Urinary bladder (tissue), 3 donors: Measurements from ENCODE around the genes ACKR3 and COPS8.

- PRO-cap = no peak
- RAMPAGE, long total RNA = no peak
These were observed 661 bp downstream of the AGAP1 start for GRCh38 chr2:235494394-235495014.

GRCh38 chr2:235506617-235507165 is 12.8 kb downstream of the AGAP1 start:
- PRO-cap = no peak
- RAMPAGE, long total RNA = no peak

DNA sequence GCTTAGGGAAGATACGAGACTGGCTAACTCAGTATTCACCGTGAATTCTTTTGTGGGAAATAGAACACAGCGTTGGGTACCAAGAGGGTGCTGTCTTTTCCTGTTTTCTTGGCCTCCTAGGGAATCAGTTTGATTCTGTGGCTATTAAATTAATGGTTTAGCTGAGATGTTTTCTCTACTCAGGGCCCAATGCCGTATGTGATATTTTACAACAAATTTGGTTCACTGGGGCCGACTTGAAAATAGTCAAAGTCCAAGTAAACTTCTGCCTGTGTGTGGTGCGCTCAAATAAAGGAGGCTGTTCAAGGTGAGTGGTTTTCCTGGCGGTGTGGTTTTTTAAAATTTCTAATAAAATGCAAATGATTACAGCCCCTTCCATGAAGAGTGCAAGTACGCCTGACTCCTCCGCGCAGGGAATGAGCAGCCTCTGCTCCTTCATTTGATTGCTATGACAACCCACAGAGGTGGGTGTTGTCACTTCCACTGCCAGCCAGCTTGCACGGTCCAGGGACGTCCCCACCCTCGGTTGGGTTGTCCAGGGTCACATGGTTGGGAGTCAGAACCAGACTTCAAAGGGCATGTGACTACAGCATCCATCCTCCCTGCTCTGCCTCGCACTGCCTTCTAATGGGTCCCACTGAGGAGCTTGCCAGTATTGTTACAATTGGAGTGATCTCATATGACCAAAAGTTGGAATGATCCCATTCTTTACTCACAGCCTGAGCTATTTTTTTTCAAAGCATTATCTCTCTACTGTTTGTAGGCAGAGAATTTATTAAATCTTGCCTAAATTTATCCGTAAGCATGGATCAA is 121.1 kb downstream of the AGAP1 start:
- PRO-cap = unidirectional peak, minus-strand start at position 626 of the sequence
- RAMPAGE, long total RNA = no peak

- PRO-cap = no peak
- RAMPAGE, long total RNA = no peak
These were observed 221.7 kb downstream of the AGAP1 start for GRCh38 chr2:235715352-235716147.

GRCh38 chr2:235766265-235766702 is 272.4 kb downstream of the AGAP1 start:
- PRO-cap = no peak
- RAMPAGE, long total RNA = no peak

- PRO-cap = no peak
- RAMPAGE, long total RNA = no peak
These were observed 18.6 kb downstream of the IQCA1 start for GRCh38 chr2:236488775-236488974.

GRCh38 chr2:236569293-236570382 is at the start of gene ACKR3:
Gene ACKR3 (plus strand): TSS chr2:236569825.
- PRO-cap = bidirectional peak, plus-strand start at chr2:236569825, minus-strand start at chr2:236569613
- RAMPAGE, long total RNA = no peak

DNA sequence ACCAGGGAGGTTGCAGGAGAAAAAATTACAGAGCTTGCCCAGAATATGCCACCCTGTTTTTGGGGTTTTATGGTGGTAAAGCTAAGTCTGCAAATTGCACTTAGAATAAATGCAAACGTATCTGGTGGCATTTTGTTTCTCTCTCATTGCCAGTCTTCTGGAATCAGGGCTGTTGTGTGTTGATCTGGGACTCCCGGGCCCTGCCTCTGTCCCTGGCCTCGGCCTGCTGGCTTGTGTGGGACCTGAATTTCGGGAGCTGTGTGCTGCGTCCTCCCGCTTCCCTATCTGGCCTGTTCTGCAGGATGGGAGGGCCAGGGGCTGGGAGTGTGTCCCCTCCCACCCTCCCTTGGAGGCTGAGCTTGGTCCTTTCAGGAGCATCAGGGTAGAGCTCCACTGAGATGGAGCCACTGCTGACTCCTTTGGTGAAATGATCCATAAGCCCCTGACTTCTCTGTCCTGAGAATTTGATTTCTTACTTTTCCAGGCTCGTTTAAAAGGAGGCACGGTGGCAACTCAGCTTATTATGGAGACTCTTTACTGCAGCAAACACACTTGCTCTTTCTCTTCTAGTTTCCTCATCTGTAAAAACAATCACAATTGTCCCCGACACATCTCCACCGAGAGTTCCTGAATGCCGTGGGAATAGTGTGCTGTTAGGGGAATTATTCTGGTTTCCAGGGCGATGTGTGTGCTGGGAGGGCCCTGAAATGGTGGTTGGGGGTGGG is 118.6 kb downstream of the ACKR3 start:
- PRO-cap = no peak
- RAMPAGE, long total RNA = no peak

DNA sequence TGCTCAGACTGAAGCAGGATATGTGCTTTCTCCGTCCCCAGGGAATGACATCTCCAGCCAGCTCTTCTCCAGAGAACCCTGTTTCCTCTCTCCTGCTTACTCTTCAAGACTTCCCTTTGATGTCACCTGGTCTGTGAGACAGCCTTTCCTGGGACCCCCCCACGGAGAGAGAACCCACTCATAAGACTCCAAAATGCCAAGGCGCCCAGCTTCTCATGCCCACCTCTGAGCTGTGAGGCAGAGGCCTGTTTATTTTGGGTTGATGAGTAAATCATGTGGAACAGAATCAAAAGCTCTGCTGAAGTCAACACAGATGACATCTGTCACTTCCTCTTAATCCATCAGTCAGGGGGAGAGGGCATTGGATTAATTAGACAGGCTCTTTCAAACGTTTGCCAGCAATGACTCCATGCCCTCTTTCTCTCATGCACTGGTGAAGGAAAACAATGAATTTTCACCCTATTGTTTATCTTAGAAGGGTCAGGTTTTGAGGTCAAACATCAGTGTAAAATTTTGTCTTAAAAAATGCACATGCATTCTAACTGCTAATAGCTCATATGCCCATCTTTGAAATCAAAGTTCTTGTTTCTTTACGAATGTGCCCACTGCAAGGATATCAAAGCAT is 184.0 kb downstream of the ACKR3 start:
- PRO-cap = no peak
- RAMPAGE, long total RNA = no peak

DNA sequence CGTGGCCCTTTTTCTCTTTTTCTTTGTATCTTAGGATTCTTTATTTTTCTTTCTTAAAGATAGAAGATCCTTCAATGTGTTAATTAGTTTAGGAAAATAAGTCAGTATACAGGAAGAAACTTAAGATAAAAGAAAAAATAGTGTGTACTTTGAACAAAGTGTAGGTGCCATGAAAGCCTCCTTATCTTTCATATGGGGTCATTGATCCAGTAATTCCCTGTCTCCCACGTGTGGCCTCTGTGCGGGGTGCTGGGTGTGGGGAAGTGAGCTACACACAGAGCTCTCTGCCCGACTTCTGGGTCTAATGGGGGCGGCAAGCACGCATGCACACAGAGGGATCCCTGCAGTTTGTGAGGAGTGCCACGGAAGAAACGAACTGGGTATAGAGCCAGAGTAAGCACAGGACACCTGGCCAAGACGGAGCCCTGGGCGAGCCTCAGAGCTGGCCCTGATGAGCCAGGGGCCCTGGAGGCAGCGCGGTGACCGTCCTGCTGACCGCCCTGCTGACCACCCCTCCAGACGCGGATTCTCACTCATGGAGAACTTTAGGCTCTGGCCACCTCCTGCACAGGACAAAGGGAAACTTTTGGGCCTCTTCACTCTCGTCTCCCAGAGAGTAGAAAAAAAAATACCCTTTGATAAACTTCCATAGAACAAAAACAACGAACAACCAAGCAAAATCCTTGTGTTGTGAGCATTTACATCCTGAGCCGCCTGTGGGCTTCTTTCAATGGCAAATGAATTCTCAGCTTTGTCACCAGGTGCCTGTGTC is 253.6 kb downstream of the ACKR3 start:
- PRO-cap = no peak
- RAMPAGE, long total RNA = no peak

DNA sequence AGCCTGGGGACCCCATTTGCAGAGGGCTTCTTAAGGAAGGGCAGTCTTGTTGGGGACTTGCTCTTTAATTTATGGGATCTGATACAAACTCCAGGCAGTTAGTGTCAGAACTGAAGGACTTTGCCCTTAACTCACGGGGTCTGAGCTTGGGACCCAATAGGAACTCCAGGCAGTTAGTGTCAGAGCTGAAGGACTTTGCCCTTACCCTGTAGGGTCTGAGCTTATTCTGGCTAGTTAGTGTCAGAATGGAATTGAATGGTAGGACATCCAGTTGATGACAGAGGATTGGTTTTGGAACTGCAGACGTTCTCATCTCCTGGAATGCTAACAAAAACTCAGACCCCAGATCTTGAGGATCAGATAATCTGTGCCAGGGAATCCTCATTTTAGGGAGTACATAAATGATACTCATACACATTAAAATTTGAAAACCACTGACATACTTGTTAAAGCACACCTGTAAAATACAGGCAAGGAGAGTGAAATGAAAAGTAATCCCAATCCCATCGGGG is 256.8 kb upstream of the COPS8 start:
- PRO-cap = no peak
- RAMPAGE, long total RNA = no peak

- PRO-cap = no peak
- RAMPAGE, long total RNA = no peak
These were observed 252.0 kb upstream of the COPS8 start for GRCh38 chr2:236833653-236834159.

DNA sequence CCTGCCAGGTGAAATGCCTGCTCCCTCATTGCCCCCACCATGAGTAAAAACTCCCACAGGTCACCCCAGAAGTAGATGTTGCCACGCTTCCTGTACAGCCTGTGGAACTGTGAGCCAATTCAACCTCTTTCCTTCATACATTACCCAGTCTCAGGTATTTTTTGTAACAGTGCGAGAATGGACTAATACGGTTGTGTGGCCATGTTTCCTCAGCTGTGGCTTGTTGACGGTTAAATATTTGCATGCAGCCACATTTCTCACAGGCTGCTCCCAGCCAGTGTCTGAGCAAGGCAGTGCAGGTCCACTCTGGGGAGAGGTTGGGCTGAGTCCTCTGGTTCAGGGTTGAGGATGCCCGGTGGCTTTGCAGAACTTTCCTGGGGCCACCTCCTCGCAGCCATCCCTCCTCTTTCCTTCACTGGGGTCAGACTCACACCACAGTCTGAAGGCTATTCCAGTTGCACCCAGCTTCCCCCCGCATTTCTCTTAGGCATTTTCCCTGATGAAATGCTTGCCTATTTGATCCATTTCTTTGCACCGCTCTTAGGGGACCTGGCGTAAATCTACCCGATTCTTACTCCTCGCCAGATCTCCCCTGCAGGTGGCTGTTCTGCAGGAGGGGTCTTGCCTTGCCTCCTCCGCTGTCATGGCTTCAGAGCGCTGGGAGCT is 27.6 kb upstream of the COPS8 start:
- PRO-cap = no peak
- RAMPAGE, long total RNA = no peak

- PRO-cap = no peak
- RAMPAGE, long total RNA = no peak
These were observed 26.3 kb upstream of the COPS8 start for GRCh38 chr2:237059200-237059928.

GRCh38 chr2:237084983-237086083 is at the start of gene COPS8:
Gene COPS8 (plus strand): TSS chr2:237085889.
- PRO-cap = unidirectional peak, plus-strand start at chr2:237085397; bidirectional peak, plus-strand start at chr2:237085555, minus-strand start at chr2:237085462; bidirectional peak, plus-strand start at chr2:237085908, minus-strand start at chr2:237085821
- RAMPAGE, long total RNA = start-site peak on the plus strand at chr2:237085886-237085946, 1,170 and 896 reads in 2 replicates

DNA sequence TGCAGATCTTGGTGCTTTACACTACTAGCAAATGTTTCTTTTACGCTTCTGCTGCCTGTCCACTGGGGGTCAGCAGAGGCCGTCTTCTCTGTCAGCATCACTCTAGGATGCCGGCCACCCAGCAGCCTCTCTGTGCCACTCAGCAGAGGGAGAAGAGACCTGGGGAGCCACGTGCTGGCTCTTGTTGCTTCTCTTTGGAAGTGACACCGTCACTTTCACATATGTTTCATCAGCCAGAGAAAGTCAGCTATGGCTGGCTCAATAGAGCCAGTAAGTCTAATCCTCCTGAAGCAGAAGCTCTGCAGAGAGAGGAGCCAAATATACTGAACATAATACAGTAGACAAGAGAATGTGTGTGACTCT is 36.6 kb downstream of the COPS8 start:
- PRO-cap = unidirectional peak, plus-strand start at position 145 of the sequence
- RAMPAGE, long total RNA = no peak

DNA sequence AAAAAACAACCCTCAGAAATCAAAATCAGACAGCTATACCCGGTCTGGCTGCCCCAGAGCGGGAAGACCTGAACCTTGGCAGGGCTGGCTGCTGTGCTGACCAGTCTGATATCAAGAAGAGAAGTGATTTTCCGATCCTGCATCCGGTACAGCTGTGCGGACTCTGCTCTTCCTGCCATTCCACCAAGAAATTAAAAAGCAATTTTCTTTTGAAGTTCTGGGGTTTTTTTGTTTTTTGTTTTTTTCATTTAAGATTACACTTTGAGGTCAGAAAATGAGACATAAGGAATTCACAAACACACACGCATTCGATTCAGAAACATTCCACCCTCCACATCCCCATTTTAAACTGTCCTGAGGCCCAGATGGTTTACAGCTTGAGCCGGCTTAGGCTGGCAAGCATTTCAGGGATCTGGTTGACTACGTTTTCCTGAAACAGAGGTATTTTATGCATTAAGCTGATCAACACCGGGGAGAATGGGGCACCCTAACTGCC is 156.5 kb downstream of the COL6A3 start:
- PRO-cap = no peak
- RAMPAGE, long total RNA = no peak

DNA sequence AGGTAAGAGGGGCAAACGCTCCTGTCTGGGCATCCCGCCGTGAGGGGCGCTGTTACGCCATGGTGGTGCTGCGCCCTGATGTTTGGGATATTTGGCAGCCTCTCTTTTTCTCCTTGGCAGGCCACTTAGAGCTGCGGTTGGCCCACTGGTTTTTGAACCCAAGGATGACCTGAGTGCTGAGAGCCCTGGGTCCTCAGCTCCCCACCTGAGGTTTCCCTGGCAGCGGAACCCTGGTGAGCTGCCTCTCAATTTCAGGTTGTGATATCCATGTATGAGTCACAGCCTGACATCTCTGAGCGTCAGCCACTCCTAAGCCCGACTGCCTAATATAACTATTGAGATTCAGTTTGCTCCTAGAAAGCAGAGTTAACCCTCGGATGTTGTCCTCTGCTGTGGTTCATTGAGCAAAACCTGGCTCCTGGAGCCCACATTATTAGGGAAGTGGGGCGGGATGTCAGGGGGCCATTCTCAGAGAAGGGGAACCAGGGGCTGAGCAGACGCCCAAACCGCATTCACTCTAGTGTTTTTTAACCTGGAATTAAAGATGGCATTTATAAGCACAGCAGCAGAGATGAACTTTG is 103.2 kb downstream of the COL6A3 start:
- PRO-cap = bidirectional peak, plus-strand start at position 356 of the sequence, minus-strand start at position 218 of the sequence
- RAMPAGE, long total RNA = no peak

DNA sequence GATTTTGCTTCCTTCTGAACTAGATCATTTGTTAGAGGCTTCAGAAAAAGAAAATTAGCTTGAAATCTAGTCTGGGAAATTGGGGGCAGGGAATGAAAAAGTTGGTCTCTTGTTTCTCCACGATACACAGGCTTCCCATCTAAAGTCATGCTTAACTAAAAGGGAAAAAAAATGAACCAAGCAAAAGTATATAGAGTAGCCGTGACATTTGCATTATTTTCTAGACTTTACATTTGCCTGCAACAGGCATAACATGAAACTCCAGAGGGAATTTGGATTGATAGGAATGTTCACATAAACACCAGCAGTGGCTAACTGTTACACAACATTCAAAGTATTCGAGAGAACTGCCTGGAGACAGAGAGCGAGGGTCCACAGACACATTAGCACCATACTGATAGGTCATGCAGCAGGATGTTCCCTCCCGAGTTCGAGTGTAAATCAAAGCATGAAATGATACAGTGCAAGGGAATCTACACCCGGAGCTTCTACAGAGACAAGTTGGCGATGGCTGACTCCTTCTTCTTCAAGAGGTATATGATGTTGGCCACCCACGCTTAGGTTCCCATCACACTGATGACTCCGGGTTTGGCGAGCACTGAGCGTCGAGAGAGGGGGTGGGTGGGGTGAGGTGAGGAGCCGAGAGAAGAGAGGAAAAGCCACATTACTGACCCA is 89.6 kb downstream of the COL6A3 start:
- PRO-cap = no peak
- RAMPAGE, long total RNA = start-site peak on the minus strand centred at position 438 of the sequence, 320 bp wide, 798 and 799 reads in 2 replicates

- PRO-cap = no peak
- RAMPAGE, long total RNA = start-site peak on the minus strand at chr2:237353341-237353397, 294 and 632 reads in 2 replicates
These were observed 60.8 kb downstream of the COL6A3 start for GRCh38 chr2:237353063-237353712.